Measurements from ENCODE around the genes UGGT1, POTEE and ANKRD30BL.

GRCh38 chr2:127561877-127562213 lies 26.4 kb downstream of the MYO7B start:
- RRBS, result no CpG with 5 or more reads among the region's 1 CpG

DNA sequence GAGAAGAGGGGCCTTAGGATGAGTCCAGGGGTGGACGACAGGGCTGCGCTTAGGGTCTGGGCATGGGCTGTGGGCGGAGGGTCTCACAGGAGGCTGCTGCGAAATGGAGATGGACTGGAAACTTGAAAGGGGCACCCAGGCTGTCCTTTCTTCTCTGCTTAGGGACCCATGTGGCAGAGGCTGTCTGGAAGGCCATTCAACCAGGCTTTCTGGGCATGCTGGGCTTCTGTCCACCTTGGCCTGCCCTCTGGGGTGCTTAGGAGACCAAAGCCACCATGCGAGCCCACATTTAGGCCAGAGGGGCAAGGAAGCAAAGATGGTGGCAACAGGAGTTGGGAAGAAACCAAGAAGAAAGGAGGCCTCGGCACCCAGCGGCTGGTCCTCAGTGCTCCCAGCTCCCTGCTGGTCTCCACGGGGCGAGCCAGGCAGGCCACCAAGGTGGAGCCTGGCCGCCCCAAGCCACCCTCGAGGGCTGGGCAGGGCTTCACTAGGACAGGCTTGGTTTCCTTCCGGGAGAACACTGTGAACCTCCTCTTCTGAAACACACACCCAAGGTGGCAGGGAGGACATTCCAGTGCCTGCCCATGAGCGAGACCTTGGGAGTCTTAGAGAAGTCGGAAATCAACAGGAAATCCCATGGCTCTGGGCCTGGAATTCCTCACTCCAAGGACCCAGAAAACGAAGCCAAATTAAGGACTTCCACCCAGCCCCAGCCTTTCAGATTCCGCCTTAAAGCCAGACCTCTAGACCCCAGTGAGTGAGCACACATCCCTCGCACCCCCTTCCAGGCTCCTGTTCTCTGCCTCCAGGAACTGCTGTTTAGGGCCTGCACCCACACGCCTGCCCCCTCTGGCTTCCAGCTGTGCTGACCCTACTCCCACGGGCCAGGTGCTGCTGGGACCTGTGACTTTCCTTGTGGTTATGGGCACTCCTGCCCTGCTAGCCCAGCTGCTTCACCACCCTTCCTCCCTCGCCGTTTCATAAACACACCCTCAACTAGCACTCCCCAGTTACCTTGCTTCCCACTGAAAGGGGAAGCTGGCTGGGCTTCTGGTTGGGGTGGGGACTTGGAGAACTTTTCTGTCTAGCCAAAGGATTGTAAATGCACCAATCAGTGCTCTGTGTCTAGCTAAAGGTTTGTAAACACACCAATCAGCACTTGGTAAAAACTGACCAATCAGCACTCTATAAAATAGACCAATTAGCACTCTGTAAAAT lies 13.5 kb downstream of the GPR17 start:
- RRBS, result no CpG with 5 or more reads among the region's 21 CpGs

DNA sequence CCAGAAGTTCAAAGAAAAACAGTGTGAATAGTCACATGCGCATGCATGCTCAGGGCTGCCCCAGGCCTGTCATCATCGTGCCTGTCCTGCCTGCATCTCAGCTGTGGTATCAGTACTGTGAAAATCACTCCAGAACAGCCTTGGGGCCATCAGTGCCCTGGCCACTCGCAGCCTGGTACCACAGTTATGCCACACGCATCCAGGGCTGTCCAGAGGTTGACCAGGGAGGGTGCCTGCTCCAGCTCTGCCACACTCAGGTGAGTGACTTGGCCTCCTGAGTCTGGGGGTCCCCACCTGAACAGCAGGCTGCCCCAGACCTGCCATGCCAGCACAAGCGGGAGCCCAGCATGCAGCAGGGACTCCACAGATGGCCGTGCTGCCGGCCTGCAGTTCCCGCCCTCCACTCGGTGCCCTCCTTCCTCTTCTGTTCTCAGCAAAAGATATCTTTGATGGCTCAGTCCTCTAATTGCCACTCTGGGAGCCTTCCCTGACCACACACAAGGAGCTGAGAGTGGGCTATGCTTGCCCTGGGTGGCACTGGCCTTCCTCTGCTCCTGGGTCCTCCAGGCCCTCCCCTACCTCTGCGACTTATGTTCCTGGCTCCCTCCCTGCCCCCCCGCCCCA lies 12.2 kb downstream of the LIMS2 start:
- RRBS, result no CpG with 5 or more reads among the region's 11 CpGs

- RRBS, result no CpG with 5 or more reads among the region's 39 CpGs
Measured at GRCh38 chr2:127885125-127885563, 612 bp downstream of the AMMECR1L start.

DNA sequence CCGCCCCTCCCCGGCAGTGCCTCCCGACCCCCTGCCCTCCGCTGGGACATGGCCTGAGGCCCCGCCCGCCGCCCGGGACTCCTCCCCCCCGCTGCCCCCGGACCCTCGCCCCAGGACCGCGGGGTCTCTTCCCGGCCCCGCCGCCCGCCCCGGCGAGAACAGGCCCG lies 309 bp downstream of the AMMECR1L start:
- RRBS, result no CpG with 5 or more reads among the region's 20 CpGs

DNA sequence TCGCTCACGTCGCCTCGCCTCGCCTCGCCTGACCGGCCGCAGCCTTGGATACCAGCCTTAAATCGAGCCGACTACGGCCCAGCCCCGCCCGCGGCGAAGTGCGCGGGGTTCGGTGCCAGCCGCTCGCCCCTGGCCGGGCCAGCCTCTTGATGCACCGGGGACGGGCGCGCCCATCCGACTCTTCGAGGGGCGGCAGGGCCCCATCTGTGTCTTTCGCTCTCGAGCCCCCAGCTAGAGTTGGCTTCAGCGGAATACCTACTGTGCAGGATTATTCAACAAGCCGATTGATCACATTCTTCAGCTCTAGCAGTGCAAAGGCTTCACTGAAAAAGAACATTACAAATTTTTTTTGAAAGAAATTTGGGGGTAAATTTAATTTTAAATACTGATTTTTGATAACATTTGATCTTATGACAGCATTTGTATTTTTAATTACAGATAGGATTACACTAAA lies 883 bp upstream of the AMMECR1L start:
- RRBS, result no CpG with 5 or more reads among the region's 32 CpGs

DNA sequence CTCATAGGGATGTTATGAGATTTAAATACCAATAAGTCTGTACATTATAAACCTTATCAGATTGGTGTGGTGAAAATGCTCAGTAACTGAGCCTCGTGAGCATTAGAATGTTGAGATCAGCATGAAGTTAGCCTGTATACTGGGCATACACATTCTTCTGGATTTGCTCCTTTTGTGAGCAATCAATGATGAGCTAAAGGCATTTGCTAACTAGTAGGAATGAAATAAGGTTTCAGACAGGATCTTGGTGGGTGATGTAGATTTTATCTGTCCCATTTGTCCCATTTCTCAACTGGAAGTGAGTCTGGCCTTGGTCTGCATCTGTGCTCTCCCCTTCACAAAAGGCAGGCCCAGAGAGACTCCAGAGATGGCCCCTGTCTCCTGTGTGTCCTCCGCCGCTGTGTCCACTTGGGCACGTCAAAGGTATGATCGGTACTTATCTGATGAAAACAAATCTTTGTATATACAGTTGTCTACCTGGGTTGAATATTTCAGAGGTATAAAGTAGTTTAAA lies 3.2 kb upstream of the AMMECR1L start:
- RRBS, result no CpG with 5 or more reads among the region's 5 CpGs

DNA sequence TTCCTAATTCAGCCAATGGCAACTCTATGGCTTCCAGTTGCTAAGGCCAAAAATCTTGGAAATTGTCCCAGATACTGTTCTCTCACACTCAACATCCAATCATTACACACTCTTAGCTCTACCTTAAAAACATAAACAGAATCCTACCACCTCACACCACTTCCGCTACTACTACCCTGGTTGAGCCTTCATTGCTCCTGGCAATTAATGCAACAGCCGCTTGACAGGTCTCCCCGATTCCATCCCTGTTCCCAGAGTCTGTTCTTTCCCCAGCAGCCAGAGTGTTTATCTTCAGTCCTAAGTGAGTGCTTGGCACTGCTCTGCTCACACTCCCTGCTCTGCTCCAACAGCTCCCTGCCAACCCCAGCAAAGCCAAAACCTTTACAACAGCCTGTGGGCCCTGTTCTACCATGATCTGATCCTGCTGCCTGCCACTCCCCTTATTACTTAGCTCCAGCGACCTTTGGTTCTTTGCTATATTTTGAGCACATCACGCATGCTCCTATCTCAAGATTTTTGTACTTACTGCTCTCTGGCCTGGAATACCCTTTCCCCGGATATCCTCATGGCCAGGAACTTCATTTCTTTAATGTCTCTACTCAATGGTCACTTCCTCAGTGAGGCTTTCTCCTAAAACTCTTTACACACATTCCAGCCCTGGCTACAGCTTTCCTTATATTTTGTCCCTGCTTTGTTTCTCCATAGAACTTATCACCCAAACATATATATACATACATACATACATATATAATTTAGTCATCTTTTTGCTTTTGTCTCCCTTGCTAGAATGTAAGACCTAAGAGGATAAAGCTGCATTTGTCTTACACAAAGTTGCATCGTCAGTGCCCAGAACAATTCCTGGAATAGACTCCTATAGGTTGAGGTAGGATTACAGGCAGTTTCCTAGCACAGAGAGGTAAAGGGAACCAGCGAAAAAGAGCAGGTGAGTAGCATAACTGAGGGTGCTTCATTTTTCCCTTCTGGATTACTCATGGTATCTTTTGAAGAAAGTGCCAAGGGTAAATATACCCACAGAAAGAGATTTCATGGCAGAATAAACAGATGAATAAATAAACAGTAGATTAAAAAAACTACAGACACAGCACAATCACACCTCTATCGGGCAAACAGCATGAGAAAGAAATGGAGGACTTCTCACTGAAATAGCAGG lies 67.8 kb upstream of the AMMECR1L start:
- RRBS, result no CpG with 5 or more reads among the region's 9 CpGs

GRCh38 chr2:127973263-127973755 lies 54.5 kb downstream of the SAP130 start:
- RRBS, result no CpG with 5 or more reads among the region's 12 CpGs

GRCh38 chr2:128090951-128091463 lies at the start of gene UGGT1:
UGGT1 (plus strand) TSS chr2:128091200.
- RRBS, result 2% methylated on average over 15 of the region's 46 CpGs

DNA sequence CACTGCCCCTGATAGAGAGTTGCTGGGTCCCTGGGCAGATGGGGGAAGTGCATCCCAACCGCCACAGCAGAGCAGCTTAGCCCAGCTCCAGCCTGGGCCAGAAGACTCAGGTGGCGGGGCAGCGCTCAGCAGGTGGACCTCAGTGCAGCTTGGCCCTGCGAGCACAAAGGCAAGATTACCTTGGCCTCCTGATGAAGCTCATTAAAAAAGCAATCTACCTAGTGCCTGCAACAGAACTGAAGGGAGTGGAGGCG lies 3.1 kb downstream of the HS6ST1 start:
- RRBS, result no CpG with 5 or more reads among the region's 5 CpGs

- RRBS, result no CpG with 5 or more reads among the region's 4 CpGs
Measured at GRCh38 chr2:128442372-128442746, 123.7 kb upstream of the HS6ST1 start.

DNA sequence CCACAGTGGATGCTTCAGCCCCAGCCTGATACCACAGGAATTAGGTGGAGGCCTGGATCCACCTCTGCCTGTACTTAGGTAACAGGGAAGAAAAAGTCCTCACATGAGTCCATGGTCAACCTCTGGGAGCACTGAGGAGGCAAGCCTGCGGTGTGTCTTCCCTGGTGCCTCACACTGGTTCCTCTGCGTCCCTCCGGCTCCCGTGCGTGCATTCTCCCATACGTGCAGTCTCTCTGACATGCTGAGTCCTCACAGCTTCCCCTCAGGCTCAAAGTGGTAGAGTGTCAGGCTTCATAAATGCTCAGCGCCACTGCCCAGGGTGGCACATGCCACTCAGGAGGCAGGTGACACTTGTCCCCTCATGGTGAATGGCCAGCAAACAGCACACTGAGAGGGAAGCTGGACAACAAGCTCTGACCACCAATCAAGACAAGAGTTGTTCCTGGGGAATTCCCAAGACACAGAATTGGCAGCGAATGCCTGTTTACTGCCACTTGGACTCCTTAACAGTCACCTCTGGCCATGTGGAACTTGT lies 35.9 kb downstream of the AMER3 start:
- RRBS, result no CpG with 5 or more reads among the region's 8 CpGs

DNA sequence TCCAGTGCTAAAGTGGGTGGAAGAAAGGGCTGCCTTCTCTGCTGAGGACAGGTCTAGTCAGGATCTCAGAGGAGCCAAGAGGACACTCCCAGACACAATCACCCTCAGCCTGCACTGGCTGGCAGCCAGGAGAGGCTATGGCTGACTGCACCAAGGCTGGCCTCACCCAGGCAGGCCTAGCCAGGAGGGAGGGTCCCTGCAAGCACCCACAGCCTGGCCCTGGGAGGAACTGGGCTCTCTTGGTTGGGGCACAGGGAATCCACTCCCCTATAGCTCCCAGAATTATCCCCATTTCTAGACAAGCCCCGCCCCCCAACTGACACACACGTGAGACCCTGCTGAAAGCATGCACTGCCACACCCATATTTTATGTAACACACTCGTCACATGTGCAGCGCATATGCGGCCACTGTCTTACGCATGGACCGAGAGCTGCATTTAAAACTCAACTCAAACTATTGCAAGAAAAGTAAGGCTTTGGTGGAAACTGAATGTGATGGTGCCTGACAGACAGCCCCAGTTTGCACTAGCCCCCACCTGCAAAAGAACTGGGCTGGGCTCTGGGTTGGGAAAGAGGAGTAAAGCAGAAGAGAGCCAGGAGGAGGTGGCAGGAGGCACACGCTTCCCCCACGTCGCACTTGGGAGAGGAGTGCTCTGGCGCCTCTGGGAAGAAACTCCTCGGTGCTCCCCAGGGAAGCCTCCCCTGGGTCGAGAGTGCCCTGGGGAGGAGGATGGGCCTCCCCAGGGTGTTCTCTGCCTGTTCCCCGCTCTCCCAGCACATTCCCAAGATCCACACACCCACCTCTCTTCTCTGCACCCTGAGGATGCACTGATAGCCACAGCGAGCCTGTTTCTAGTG lies 28.9 kb upstream of the ARHGEF4 start:
- RRBS, result no CpG with 5 or more reads among the region's 15 CpGs

- RRBS, result no CpG with 5 or more reads among the region's 11 CpGs
Measured at GRCh38 chr2:131051457-131052474, 41.5 kb downstream of the FAM168B start.

DNA sequence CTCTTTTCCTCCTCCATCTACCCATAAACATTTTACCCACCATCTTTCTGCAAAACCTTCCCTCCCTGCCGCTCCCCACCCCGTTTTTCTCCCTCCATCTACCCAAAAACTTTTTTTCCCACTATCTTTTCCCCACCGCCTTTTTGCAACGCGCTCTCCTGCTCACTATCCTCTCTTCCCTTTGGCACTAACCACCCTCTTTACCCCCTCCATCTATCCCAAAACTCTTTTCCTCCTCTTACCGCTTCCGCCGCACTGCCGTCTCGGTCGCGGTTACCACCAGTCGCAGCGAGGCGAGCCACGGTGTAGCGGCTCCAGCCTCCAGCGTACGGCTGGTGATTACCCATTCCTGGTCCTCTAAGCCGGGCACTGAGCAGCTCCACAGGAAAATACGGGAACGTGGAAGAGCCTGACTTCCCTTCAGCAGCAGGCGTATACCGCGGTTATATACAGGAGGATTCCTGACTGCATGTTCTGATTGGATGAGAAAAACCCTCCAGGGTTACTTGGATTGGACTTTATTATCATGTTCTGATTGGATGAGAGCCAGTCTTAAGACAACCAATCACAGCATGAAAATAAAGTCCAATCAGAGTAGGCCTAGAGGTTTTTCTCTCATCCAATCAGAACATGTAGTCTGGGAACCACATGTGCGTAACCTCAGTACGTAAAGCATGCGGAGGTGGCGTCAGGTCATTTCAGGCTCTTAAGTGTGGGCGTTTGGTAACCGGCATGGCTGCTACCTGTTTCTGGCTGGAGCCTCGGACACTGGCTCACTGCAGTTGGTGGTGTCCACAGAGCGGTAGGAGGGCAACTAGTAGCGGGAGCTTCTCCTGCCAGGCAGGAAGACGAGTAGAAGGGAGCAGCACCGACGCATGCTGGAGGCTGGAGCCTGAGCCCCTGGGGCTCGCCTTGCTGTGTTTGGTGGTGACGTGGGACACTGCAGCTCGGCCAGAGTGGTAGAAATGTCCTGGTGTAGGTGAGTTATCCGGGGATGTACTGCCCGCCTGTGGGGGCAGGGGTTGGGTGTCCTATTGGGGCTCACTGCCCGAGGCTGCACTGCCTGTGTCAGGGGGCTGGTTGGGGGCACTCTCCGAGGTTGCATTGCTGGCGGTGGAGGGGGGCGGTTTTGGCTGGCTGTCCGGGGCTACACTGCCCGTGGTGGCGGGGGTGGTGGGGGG lies at the start of gene POTEE:
Gene POTEE, plus strand, starts transcription at position 696 of the 1,181 bp plus-strand sequence.
- RRBS, result no CpG with 5 or more reads among the region's 49 CpGs

- RRBS, result no CpG with 5 or more reads among the region's 14 CpGs
Measured at GRCh38 chr2:131515325-131515683, 12.4 kb upstream of the CCDC74A start.

- RRBS, result no CpG with 5 or more reads among the region's 35 CpGs
Measured at GRCh38 chr2:132161531-132162096, at the start of gene ANKRD30BL. ANKRD30BL (minus strand) TSS chr2:132161952.

- RRBS, result 37% methylated on average over 4 of the region's 20 CpGs
Measured at GRCh38 chr2:132281225-132281891, 119.6 kb upstream of the ANKRD30BL start.

DNA sequence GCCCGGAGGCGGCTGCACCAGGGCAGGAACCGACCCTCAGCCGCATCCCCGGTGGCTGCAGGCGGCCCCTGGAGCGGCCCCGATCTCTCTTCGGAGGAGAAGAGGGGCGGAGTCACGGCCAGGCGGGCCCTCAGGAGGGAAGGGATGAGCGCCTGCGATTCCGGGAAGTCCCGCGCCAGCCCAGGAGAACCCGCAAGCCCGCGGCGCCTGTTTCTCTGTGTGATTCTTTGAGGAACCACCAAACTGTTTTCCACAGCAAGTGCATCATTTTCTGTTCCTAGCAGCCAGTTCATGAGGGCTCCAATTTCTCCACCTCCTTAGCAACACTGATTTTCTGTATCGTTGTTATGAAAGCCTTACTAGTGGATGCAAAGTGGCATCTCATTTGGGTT lies 63.1 kb upstream of the GPR39 start:
- RRBS, result 3% methylated on average over 5 of the region's 22 CpGs